ENCODE measurements around a stretch of chr5.

DNA sequence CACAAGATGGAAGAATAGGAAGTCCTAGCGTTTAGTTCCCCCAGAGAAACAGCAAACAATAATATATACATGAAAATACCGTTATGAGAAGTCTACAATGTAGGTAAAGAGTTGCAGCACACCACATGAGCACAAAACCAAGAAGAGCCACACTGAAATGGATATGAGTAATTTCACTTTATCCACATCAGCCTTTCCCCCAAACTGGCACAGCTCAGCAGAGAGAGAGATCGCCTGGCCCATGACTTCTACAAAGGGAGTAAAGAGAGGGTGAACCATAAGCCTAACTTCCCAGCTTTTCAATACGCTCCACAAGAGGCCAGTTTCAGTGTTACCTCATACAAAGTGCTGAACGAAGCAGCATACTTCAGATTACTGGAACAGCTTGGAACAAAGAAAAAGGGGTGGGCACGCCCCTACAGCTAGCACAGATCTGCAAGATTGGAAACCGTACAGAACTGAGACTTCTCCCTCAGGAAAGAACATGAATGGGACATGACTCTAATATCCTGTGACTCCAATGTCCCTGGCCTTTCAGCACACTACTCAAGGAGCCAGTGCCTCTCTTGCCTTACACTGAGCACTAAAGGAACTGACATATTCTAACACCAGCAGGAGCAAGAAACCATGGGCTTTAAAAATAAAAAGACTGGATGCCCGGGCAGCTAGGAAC lies 75.3 kb downstream of the EMB start:
- PRO-cap, 7 experiments, result no peak in any of the 7 experiments
- RAMPAGE, long total RNA, 2 experiments, result no peak in any of the 2 experiments

GRCh38 chr5:50667131-50667701 lies 779 bp downstream of the PARP8 start:
- PRO-cap, 7 experiments, result peak in 6 of 7 experiments; most common plus-strand start chr5:50667402 (in 3); most common minus-strand start chr5:50667255 (in 4)
- RAMPAGE, long total RNA, 2 experiments, result start-site peak on the plus strand in 2 of 2 experiments, at chr5:50667358-50667556 at its widest, 5 to 59 reads per replicate

- PRO-cap, 7 experiments, result no peak in any of the 7 experiments
- RAMPAGE, long total RNA, 2 experiments, result no peak in any of the 2 experiments
Observed at GRCh38 chr5:52725150-52725820, 62.4 kb upstream of the ITGA1 start.

DNA sequence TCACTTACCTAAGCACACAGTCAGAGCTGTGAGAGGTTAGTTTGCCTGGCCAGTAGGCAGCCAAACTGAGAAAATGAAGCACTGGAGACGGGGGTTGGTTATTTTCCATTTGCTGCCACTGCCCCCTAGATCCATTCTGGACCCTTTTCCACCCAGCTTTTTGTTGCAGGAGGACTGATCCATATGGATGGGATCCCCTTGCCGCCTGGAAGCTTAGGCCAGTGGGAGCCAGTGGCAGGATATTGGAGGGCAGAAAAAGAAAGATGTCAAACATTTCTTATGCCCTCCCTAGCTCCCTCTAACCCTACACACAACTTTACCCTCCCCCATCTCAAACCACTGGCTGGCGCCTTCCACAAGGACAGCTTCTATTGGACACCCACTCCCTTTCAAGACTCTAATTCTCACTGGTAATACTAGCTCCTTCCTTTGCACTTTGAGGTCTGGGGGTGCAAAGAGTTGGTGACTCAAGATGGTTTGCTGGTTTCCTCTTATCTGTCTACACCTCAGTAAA lies 11.7 kb upstream of the ITGA1 start:
- PRO-cap, 7 experiments, result no peak in any of the 7 experiments
- RAMPAGE, long total RNA, 2 experiments, result no peak in any of the 2 experiments

- PRO-cap, 7 experiments, result no peak in any of the 7 experiments
- RAMPAGE, long total RNA, 2 experiments, result no peak in any of the 2 experiments
Observed at GRCh38 chr5:52777180-52777505, 10.6 kb upstream of the ITGA1 start.

- PRO-cap, 7 experiments, result no peak in any of the 7 experiments
- RAMPAGE, long total RNA, 2 experiments, result no peak in any of the 2 experiments
Observed at GRCh38 chr5:52809884-52810812, 22.4 kb downstream of the ITGA1 start.

GRCh38 chr5:52813874-52814077 lies 26.1 kb downstream of the ITGA1 start:
- PRO-cap, 7 experiments, result no peak in any of the 7 experiments
- RAMPAGE, long total RNA, 2 experiments, result no peak in any of the 2 experiments

- PRO-cap, 7 experiments, result peak in 1 of 7 experiments; most common plus-strand start chr5:52837282 (in 1)
- RAMPAGE, long total RNA, 2 experiments, result no peak in any of the 2 experiments
Observed at GRCh38 chr5:52836942-52837585, 49.3 kb downstream of the ITGA1 start.

- PRO-cap, 7 experiments, result no peak in any of the 7 experiments
- RAMPAGE, long total RNA, 2 experiments, result no peak in any of the 2 experiments
Observed at GRCh38 chr5:52849536-52849972, 61.8 kb downstream of the ITGA1 start.

- PRO-cap, 7 experiments, result no peak in any of the 7 experiments
- RAMPAGE, long total RNA, 2 experiments, result no peak in any of the 2 experiments
Observed at GRCh38 chr5:52888361-52888921, 100.7 kb upstream of the ITGA2 start.

GRCh38 chr5:53479038-53479373 lies 1.4 kb upstream of the FST start:
- PRO-cap, 7 experiments, result no peak in any of the 7 experiments
- RAMPAGE, long total RNA, 2 experiments, result no peak in any of the 2 experiments

GRCh38 chr5:53911525-53911899 lies 351.1 kb downstream of the NDUFS4 start:
- PRO-cap, 7 experiments, result no peak in any of the 7 experiments
- RAMPAGE, long total RNA, 2 experiments, result no peak in any of the 2 experiments

DNA sequence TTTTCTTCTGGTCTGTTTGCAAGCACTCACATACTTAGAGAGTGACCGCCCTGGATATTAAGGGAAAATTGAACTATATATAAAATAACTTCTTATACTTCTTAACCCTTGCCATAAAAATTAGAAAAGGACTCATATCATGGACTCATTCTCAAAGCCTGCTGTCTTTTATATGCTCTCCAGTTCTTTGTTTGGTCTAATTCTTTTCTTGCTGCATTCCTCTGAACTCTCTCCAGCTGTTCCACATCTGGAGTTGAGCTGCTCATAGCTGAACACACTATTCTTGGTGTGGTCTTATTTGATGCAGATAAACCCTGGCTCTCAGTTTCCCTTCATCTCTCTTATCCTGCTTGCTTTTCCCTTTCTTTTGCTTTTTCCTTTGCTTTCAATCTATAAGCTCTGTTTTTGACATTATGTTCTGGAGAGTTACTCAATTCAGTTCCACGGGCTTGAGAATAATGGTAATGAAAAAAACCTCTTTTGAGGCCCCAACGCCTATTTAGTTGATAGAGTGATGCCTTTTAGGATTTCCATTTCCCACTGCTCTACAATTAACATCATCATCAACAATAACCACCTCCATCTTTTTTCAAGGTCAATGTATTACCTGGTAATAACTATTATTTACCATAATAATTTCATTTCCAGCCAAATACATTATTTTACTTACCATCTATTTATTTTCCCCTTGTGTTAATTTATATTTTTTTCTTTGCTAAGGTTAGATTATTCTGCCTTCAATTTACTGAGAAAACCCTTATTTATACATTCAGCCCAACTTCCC lies 326.2 kb downstream of the ARL15 start:
- PRO-cap, 7 experiments, result no peak in any of the 7 experiments
- RAMPAGE, long total RNA, 2 experiments, result no peak in any of the 2 experiments

DNA sequence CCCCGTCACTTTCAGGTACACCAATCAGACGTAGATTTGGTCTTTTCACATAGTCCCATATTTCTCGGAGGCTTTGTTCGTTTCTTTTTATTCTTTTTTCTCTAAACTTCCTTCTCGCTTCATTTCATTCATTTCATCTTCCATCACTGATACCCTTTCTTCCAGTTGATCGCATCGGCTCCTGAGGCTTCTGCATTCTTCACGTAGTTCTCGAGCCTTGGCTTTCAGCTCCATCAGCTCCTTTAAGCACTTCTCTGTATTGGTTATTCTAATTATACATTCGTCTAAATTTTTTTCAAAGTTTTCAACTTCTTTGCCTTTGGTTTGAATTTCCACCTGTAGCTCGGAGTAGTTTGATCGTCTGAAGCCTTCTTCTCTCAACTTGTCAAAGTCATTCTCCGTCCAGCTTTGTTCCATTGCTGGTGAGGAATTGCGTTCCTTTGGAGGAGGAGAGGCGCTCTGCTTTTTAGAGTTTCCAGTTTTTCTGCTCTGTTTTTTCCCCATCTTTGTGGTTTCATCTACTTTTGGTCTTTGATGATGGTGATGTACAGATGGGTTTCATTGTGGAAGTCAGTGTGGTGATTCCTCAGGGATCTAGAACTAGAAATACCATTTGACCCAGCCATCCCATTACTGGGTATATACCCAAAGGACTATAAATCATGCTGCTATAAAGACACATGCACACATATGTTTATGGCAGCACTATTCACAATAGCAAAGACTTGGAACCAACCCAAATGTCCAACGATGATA lies 42.1 kb downstream of the ARL15 start:
- PRO-cap, 7 experiments, result no peak in any of the 7 experiments
- RAMPAGE, long total RNA, 2 experiments, result no peak in any of the 2 experiments

- PRO-cap, 7 experiments, result peak in 2 of 7 experiments; most common minus-strand start chr5:54457370 (in 2)
- RAMPAGE, long total RNA, 2 experiments, result no peak in any of the 2 experiments
Observed at GRCh38 chr5:54457011-54457655, 1.6 kb downstream of the HSPB3 start.

DNA sequence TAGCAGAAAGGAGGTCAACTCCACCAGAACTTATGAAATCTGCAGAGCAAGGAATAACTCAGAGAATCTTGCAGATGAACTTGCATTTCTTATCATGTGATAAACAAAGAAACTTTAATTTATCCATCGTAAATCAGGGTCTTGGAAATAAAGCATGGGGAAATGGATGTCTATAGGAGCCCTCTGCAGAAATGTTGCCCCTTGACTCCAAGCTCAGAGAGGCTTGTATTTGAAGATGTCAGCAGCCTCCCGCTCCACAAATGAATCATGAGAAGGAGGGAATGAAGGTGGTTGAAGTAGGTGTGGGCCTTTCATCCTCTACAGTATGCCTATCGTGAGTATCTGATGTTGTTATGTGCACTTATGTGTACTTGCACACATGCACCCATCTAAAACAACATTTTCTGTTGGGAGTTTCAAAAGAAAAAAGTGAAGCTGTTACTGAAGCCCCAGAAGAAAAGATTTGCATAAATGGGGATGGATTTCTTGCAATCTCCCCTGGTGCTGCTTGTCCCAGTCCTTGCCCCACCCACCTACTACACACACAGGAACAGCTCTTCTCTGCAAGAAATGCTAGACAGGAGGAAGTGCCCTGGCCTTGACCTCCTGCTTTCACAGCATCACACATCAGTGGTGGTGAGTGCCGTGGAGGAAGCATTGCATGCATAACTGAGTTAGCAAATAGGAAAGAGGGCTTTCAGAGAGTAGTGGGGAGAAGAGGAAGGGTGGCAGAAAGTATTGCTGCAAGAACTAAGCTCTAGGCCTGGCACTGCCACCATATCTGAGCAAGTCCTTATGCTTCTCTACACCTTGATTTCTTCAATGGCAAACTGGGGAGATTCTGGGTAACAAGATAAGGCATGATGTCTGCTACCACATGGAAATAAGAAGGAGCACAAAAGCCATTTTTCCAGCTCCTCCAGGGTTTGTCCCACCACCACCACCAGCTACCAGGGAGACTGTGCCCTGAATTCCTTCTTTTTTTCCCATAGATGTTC lies 156.1 kb downstream of the SNX18 start:
- PRO-cap, 7 experiments, result no peak in any of the 7 experiments
- RAMPAGE, long total RNA, 2 experiments, result no peak in any of the 2 experiments

GRCh38 chr5:54737688-54738590 lies 220.4 kb downstream of the SNX18 start:
- PRO-cap, 7 experiments, result no peak in any of the 7 experiments
- RAMPAGE, long total RNA, 2 experiments, result no peak in any of the 2 experiments

- PRO-cap, 7 experiments, result no peak in any of the 7 experiments
- RAMPAGE, long total RNA, 2 experiments, result no peak in any of the 2 experiments
Observed at GRCh38 chr5:55146608-55146987, 13.4 kb upstream of the GPX8 start.

GRCh38 chr5:55234153-55234726 lies 832 bp upstream of the CCNO start:
- PRO-cap, 7 experiments, result no peak in any of the 7 experiments
- RAMPAGE, long total RNA, 2 experiments, result no peak in any of the 2 experiments

- PRO-cap, 7 experiments, result no peak in any of the 7 experiments
- RAMPAGE, long total RNA, 2 experiments, result no peak in any of the 2 experiments
Observed at GRCh38 chr5:55308209-55308965, 598 bp downstream of the MTREX start.

All from ovary (tissue), 7 donors.